Umbilical cord (tissue), 2 donors: Measurements from ENCODE around the gene OTX1.

DNA sequence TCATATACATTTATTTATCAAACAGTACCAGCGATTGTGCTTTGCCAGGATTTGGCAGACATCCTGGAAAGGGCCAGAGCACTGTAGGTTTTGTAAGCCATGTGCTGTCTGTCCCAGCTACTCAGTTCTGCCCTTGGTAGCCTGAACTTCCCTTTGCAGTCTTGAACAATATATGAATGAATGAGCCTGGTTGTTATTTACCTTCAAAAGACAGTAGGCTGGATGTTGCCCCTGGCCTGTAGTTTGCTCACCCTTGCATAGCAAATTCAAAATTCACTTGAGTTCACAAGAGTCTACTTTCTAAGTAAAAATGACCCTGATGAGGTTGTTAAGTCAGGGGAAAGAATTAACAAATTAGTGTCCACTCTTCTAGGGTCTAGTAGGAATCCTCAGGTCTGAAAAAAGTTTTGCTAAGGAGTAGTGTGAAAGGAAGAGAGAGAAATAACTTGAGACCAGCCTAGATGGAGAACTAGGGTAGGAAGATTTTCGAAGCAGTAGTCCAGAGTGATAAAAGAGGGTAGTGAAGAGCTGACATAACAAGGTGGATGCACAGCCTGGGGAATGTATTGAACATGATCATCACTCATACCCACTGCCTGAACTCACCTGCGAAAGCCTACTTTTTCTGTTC is 68.3 kb upstream of the OTX1 start:
- RAMPAGE, long total RNA, result no peak

DNA sequence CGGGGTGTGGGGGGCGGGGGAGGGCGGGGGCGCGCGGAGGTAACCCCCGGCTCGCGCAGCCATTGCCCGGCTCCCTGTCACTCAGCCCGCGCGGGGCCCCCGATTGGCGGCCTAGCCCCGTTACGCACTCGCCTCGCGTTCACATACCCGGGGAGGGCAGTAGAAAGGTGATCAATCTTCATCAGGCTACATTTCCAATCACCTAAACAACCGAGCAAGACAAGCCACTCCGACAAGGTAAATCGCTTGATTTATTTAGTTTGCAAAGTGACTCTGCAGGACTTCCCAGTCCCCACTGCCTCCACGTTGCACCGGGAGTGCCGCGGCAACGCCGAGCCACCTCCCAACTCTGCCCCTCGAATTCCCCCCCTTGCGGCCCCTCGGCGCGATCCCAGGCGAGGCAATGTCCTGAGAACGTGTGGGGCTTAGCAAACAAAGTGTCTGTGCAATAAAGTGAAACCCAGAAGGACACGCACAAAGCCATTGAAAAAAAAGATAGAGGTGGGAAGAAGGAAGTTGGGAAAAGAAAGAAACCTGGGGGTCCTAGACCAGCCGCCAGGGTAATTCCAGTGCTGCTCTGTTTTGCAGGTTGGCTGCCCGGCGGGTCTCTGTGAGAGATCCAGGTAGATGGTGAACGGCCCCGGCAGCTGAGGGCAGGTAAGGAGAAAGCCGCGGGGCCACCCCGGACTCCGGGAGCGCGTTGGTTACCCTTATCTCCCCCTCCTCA is at the start of gene OTX1:
Gene OTX1 (plus strand): TSS at position 170 of the 727 bp plus-strand sequence.
- RAMPAGE, long total RNA, result no peak

DNA sequence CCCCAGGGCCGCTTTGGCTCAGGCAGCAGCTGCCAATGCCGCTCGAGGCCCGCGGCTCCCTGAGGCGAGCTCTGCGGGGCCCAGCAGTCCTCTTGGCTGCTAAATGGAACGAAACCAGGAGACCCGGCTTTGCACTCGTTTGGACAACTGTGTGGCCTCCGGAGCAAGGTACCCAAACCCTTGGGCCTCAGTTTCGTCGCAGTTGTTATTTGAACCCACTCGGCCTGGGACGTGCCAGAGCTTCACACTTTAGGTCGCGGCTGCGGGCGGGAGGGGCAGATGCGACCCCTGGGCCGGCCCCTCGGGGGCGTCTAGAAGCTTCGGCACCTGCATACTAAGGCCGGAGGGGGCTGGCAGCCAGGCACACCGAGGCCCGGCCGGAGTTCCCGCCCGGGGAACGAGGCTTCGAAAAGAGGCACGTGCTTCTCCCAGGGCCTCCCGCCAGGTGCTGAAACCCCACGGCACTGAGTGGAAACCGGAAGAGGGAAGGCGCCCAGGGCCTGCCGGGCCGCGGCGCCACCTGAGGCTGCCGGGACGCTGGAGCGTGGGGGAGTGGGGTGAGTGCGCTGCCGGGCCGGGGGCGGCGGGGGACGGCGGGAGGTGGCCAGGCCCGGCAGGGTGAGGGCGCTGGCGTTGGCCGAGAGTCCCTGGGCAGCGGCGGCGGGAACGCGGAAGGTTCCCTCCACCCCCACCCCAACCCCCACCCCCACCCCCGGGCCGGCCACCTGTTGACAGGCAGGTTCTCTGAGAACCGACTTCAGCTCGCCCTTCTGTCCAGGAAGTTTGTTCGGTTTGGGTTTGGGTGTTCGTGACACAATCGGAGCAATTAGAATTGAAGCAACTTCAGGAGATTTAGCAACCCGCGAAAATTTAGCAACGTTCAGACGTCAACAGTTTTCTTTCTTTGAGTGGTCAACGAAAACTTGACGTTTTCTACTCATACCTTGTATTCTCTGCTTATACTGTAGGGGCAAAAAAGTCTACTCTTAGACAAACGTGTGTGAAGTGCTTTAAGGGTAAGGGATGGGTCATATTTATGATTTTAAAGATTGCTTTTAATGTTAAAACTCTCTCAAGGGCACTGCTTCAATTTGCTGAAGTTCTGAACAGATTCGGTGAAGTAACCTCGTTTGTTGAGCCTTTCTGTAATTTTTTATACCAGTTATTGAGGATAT is 9.0 kb downstream of the OTX1 start:
- RAMPAGE, long total RNA, result no peak

- RAMPAGE, long total RNA, result no peak
These were observed 110.1 kb downstream of the MDH1 start for GRCh38 chr2:63698791-63699305.

GRCh38 chr2:63840920-63841474 is 699 bp upstream of the UGP2 start:
- RAMPAGE, long total RNA, result start-site peak on the plus strand at chr2:63841086-63841142, 56 and 24 reads in 2 replicates

- RAMPAGE, long total RNA, result no peak
These were observed 84.8 kb downstream of the VPS54 start for GRCh38 chr2:63934297-63935025.

DNA sequence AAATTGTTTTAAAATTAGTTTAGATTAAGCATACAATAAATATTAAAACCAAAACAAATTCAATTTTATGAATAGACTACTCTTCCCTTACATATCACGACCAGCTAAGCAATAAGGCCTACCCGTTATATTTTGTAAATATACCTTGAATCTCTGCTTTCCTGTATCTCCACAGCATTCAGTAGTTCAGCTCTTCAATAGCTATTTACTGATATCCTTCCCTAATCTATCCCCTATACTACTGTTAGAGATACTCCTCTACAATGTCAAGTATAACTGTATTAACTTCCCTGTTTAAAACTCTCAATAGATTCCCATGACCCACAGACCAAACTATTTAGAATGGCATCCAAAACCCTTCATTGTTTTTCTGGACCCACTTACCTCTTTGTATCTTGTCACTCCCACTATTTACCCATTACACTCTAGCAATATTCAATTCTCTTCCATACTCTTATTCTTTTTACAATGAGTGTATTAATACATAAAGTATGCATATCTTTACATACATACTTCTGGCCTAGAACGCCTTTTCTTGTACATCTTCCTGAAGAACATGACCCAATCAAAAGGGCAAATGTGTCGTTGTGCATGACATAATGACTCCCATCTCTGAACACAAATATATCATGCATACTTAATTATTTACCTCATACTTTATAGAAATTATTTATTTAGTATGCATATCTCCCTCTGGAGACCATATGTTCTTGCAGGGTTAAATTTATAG is 52.7 kb downstream of the VPS54 start:
- RAMPAGE, long total RNA, result no peak

GRCh38 chr2:64108737-64109400 is 35.4 kb downstream of the PELI1 start:
- RAMPAGE, long total RNA, result no peak

- RAMPAGE, long total RNA, result no peak
These were observed 6.2 kb downstream of the PELI1 start for GRCh38 chr2:64137833-64138641.

DNA sequence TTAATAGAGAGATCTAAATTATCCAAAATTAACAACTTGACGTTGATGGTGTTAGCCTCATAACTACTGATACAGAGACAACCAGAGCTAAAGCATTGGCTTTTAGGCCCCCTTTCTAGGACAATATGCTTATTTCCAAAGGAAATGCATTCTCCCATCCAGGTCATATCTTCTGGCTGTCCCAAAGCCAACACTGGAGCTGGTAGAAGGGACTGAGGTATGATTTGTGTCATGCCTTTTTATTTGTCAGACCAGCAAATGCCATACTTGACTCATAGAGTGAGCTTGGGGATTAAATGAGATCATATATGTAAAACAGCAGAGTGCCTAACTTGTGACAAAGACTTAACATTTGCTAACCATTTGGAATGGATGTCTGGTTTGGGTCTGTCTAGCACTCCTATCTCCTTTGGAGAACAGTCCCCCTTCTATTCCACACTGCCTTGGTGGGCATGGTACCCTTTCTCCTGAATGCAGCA is 128.6 kb upstream of the LGALSL start:
- RAMPAGE, long total RNA, result no peak

GRCh38 chr2:64329746-64330469 is 124.1 kb upstream of the LGALSL start:
- RAMPAGE, long total RNA, result no peak

DNA sequence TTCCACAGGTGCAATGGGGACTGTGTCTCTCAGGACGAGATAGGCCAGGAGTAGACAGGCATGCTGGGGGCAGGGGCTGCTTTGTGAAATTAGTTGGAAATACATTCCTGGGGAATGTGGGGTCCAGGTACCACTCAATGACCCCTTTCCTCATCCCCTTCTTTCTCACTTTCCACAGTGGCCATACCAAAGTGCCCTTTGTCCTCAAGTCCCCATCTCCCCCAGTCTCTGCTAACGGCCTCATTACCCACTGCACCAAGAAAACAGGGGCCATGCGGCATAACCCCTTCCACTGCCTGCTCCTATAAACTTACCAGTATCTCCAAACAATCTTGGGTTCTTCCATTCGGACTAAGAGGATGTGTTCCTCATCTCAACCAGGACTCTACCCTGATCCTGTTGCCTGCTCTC is 72.0 kb upstream of the LGALSL start:
- RAMPAGE, long total RNA, result no peak

DNA sequence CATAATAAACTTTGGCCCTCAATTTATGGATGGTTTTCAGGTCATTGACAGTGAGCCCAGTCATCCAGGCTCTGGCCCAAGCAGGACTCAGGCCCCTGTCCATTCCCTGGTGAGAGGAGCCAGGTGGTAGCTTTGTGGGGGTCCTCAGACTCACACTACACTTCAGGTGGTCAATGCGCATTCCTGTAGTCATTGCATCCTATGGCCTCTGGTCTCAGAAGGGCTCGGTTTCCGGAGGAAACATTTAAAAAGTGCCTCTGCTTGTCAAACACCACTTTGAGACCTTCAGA is 20.2 kb downstream of the LGALSL start:
- RAMPAGE, long total RNA, result no peak

DNA sequence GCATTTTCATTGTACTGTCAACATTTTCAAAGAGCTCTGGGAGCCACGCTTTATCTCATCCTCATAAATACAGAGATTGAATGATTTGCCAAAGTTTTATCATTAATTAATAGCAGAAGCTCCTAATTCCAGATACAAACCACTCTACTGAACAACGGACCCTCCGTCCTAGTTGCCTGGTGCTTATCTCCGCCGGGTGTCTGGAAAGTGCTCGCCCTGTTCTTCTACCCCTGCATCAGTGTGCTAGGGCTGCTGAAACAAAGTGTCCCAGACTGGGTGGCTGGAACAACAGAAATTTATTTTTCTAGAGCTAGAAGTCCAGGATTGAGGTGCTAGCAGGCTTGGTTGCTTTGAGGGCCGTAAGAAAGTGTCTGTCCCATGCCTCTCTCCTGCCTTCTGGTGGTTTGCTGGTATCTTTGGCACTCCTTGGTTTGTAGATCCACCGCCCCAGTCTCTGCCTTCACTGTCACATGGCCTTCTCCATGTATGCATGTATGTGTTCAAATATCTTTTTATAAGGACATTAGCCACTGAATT is 23.7 kb downstream of the SERTAD2 start:
- RAMPAGE, long total RNA, result no peak

- RAMPAGE, long total RNA, result no peak
These were observed 113.2 kb upstream of the SERTAD2 start for GRCh38 chr2:64766586-64767564.

DNA sequence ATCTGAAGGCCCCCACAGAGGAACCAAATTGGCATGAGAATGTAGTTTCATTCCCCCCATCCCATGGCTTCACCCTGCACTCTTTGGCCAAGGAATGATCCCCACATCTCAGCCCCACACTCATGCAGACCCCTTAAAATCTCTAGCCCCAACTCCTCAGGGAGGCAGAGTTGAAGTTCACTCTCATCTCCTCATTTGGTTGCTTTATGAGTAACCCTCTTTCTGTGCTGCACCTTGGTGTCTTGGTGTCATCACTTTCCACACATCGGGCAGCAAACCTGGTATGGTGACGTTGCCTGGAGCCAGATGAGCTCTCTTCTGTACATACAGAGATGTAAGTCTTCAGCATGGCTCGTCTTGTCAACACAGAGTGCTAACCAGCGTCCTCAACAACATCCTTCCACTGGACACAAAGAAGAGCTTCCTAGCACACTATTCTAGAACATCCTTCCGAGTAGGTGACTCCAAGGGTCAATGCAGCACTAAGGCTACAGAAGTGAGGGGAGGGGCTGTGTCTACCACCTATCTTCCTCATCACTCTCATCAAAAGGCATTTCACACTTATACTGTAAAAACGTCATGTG is 108.3 kb upstream of the SLC1A4 start:
- RAMPAGE, long total RNA, result no peak

- RAMPAGE, long total RNA, result no peak
These were observed 90.3 kb upstream of the SLC1A4 start for GRCh38 chr2:64898859-64899393.

- RAMPAGE, long total RNA, result no peak
These were observed 71.4 kb upstream of the SLC1A4 start for GRCh38 chr2:64917619-64918341.

DNA sequence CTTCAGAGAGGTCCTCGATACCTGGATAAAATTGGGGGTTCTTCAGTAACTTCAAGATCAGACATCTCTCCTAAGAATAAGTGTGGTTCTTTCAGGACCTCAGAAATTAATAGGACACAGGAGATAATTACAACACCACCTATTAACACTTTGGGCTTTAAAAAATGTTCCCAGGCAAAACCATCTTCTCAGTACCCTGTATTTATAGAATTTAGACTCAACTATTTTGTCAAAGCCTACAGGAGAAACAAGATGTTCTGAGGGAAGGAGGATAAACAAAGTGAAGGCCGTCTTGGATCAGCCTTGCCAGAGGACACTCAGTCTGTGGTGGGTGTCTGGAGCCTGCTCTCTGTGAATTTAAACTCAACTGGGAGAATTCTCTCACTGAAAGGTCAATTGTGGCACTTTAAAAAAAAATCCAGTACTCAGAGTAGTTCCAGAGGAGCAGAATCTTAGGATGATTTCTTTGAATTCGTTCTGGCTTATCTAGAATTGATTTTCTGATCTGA is 28.4 kb upstream of the SLC1A4 start:
- RAMPAGE, long total RNA, result no peak

- RAMPAGE, long total RNA, result no peak
These were observed 302 bp downstream of the SLC1A4 start for GRCh38 chr2:64989546-64989855.